ENCODE measurements around the gene PSMA8.

DNA sequence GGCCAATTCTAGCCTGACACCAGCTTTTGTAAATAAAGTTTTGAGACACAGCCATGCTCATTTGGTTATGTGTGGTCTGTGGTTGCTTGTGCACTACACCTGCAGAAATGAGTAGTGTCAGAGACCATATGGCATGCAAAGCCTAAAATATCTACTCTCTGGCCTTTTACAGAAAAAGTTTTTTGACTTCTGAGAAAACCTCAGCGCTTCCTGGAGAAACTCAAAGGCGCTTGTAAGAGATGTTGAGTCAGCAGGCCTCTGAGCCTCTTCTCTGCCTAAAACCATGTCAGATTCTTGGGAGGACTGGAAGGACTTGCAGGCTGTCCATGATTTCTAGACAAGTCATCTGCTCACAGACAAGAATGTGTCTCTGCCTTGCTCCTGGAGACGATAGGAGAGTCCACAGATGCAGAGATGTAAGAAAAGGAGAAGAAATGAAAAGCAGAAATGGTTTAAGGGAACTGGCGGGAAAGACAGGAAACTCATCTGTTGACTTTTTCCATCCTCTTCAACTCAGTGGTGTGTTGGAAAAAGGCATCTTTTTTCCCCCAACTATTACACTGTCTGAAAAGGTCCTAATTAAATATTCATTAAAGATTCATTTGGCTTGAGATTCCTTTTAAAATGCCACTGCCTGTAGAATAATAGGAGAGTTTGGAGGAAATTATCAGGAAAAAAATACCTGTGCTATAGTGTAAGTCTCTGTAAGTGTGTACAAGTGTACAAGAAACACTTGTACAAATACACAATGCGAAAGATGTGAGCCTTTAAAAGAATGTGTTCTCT lies 5.3 kb downstream of the TTC39C start:
- PRO-cap, 6 experiments = no peak in any of the 6 experiments
- RAMPAGE, long total RNA, 2 experiments = no peak in any of the 2 experiments
- RRBS = no CpG with 5 or more reads among the region's 5 CpGs

- PRO-cap, 6 experiments = peak in 3 of 6 experiments; most common plus-strand start chr18:24632850 (in 2)
- RAMPAGE, long total RNA, 2 experiments = no peak in any of the 2 experiments
- RRBS = no CpG with 5 or more reads among the region's 6 CpGs
These were observed 172.2 kb downstream of the HRH4 start for GRCh38 chr18:24632701-24633043.

GRCh38 chr18:25284304-25284700 lies 67.7 kb downstream of the ZNF521 start:
- PRO-cap, 6 experiments = peak in 2 of 6 experiments; most common plus-strand start chr18:25284514 (in 1); most common minus-strand start chr18:25284408 (in 1)
- RAMPAGE, long total RNA, 2 experiments = no peak in any of the 2 experiments
- RRBS = no CpG with 5 or more reads among the region's 7 CpGs

DNA sequence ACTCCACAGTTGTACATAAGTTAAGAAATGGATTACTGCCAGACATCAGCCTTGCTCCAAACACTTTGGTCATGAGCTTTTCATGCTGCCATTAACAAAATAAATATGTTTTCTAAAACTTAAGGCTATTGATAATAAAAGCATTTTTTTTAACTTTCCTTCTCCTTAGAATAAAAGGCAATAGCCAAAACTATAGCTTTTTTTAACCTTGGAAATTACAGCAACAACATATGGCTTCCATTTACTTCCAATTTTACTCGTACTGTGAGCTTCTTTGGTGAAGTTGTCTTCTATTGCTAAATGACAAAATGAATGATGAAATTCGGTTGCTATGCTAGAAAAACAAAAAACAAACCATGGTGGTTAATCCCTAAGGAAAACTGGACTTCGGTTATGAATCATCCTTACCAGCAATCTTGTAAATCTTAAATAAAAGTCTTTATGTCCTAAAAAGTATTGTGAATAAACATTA lies 63.1 kb downstream of the ZNF521 start:
- PRO-cap, 6 experiments = peak in 2 of 6 experiments; most common minus-strand start position 266 of the sequence (in 2)
- RAMPAGE, long total RNA, 2 experiments = no peak in any of the 2 experiments
- RRBS = no CpG with 5 or more reads among the region's 3 CpGs

GRCh38 chr18:25711577-25711777 lies 359.5 kb upstream of the ZNF521 start:
- PRO-cap, 6 experiments = no peak in any of the 6 experiments
- RAMPAGE, long total RNA, 2 experiments = no peak in any of the 2 experiments

GRCh38 chr18:26133439-26134143 lies at the start of gene PSMA8:
Gene PSMA8 (plus strand): TSS chr18:26133869.
- PRO-cap, 6 experiments = no peak in any of the 6 experiments
- RAMPAGE, long total RNA, 2 experiments = no peak in any of the 2 experiments
- RRBS = 26% methylated on average over 4 of the region's 40 CpGs

DNA sequence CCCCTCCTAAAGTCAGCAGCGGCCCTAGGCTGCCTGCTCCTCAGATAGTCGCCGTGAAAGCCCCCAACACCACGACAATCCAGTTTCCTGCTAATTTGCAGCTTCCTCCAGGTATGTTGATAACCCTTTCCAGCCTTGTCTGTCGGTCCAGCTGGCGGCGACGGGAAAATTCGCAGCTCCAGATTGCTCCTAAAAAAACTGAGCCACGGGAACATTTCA lies 830 bp downstream of the TAF4B start:
- PRO-cap, 6 experiments = no peak in any of the 6 experiments
- RAMPAGE, long total RNA, 2 experiments = no peak in any of the 2 experiments
- RRBS = no CpG with 5 or more reads among the region's 10 CpGs

DNA sequence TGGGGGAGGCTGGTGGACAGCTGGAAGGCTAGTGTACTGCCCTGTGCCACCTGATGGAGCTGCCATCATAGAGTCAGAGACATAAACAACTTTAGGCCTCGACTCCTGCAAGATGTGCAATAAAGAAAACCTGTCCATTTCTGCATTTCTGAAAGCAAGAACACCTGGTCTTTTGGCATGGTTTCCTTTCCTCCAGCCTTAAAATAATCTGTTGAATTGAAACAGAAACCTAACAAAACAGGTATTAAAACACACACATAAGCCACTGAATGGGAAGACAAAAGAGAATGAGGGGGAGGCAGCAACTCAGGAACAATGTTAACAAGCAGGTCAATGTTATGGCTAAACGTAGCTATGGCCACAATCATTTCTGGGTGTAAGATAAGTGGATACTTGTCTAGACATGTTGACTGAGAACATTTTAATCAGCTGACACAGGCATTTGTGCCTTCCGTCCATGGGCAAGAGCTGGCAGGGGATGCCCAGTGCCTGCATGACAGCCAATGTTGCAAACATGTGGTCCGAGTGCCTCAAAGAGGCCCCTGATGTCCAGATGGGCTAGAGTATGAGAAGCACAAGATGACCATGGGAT lies 87.7 kb downstream of the KCTD1 start:
- PRO-cap, 6 experiments = no peak in any of the 6 experiments
- RAMPAGE, long total RNA, 2 experiments = no peak in any of the 2 experiments
- RRBS = no CpG with 5 or more reads among the region's 4 CpGs

- PRO-cap, 6 experiments = peak in 6 of 6 experiments; most common plus-strand start chr18:26548674 (in 3); most common minus-strand start chr18:26549183 (in 1)
- RAMPAGE, long total RNA, 2 experiments = start-site peak on the minus strand in 1 of 2 experiments, at chr18:26548967-26549093 at its widest, 5 reads per replicate
- RRBS = 2% methylated on average over 28 of the region's 63 CpGs
These were observed 411 bp upstream of the KCTD1 start for GRCh38 chr18:26548644-26549284.

DNA sequence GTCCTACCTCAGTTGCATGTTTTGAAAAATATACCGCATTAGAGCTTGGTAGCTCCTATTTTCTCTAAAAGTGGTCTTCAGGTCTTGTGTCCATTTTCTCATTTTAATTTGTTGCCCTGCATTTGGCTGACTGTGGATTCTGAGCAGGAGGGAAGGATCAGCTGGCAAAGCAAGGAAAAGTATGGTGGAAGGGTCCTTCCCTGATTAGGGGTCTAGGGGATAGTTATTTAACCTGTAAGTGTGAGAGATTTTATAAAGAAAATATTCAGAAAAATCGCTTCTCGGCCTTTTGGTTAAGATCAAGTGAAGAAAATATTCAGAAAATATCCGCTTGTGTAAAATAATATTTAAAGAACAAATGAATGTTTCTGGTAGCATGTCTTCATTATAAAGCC lies 149.5 kb upstream of the KCTD1 start:
- PRO-cap, 6 experiments = peak in 1 of 6 experiments; most common plus-strand start position 274 of the sequence (in 1)
- RAMPAGE, long total RNA, 2 experiments = no peak in any of the 2 experiments
- RRBS = no CpG with 5 or more reads among the region's 4 CpGs

DNA sequence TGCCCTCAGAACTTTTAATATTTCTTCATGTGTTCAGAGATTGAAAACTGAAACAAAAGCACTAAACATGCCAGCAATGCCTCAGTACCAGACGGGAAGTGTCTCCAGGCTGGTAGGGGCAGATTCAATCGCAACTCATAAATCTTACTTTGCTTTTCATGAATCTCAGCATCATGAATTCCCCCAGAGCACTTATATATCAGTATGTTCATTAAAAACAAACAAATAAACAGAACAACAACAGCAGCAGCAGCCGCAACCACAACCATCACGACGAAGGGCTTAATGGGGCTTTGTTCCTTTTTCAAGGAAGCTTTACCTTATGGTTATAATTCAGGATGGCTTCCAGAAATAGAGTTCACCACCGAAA lies 3.0 kb upstream of the AQP4 start:
- PRO-cap, 6 experiments = no peak in any of the 6 experiments
- RAMPAGE, long total RNA, 2 experiments = no peak in any of the 2 experiments
- RRBS = no CpG with 5 or more reads among the region's 6 CpGs

DNA sequence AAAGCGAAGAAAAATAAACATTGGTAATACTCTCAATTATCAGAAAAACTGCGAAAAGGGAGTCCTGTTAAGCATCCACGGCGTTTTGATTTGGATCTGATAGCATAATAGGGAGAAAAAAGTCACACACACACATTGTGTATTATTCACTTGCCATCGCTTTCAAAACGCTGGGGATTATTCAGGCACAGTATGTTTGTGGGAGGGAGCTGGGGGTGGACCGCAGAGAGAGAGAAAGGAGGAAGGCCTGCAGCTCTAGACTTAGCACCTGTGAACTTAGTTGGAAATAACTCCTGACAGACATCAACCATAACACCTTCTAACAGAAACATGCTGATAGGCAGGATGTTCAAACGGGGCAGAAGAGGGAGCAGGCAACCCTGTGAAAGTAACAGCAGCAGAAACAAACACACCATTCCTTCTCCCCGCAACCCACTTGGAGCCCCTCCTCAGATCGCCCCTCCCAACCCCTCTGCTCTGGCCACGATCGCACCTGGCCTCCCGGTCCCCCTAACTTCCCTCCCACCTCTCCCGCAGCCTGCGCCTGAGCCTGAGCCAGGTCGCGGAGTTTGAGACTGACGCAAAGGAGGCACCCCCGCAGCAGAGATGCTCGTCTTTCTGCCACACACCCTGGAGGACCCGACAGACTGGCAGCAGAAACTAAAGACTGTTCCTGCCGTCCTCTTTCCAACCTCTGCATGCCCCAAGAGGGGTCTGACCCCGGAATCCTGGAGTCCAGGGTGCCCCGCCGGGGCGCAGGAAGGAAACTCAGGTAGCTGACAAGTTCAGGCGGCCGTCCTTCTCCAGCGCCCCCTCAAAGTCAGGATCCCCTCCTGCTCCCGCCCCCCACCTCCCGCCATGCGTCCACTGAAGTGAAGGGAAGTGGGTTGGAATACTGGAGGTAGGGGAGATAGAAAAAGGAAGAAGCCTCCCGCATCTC lies 782 bp downstream of the CHST9 start:
- PRO-cap, 6 experiments = peak in 1 of 6 experiments; most common plus-strand start position 352 of the sequence (in 1)
- RAMPAGE, long total RNA, 2 experiments = no peak in any of the 2 experiments
- RRBS = no CpG with 5 or more reads among the region's 33 CpGs

DNA sequence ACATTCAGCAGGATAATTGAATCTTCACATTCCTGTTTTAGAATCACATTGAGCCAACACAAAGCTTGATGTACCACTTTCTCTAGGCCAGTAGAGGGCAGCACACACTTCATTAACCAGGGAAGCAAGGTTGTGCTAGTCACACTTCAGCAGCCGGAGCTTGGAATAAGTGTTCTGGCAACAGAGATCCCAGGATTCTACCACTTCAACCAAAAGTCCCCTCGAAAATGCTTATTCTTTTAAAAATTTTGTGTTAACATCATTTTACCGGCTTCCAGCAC lies 420.2 kb upstream of the CHST9 start:
- PRO-cap, 6 experiments = no peak in any of the 6 experiments
- RAMPAGE, long total RNA, 2 experiments = no peak in any of the 2 experiments
- RRBS = 6% methylated on average over 2 of the region's 3 CpGs

- PRO-cap, 6 experiments = no peak in any of the 6 experiments
- RAMPAGE, long total RNA, 2 experiments = no peak in any of the 2 experiments
- RRBS = no CpG with 5 or more reads among the region's 4 CpGs
These were observed 225.6 kb downstream of the CDH2 start for GRCh38 chr18:27951052-27952000.

GRCh38 chr18:27984940-27985338 lies 192.0 kb downstream of the CDH2 start:
- PRO-cap, 6 experiments = no peak in any of the 6 experiments
- RAMPAGE, long total RNA, 2 experiments = start-site peak on the minus strand in 1 of 2 experiments, at chr18:27985075-27985160 at its widest, 291 reads per replicate
- RRBS = no CpG with 5 or more reads among the region's 6 CpGs

- PRO-cap, 6 experiments = no peak in any of the 6 experiments
- RAMPAGE, long total RNA, 2 experiments = no peak in any of the 2 experiments
- RRBS = no CpG with 5 or more reads among the region's 1 CpG
These were observed 113.8 kb downstream of the CDH2 start for GRCh38 chr18:28063184-28063497.

DNA sequence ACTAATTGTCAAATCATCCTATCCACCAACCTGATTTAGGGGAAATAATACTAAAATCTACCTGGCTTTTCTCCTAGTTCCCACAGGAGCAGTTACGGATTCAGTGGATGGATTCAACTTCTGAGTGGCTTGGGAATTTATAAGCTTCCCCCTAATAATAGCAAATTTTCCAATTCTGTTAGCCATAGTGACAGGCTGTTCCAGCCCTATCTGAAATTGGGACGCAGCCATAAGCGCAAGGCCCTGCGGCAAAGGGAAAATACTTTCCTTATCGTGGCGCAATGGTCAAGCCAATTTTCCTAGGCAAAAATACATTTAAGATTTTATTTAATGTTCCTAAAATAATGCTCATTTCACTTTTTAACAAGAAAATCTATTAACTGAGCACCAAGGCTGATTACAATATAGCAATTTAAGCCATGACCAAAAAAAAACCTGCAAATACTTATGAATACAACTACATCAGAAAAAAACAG lies 49.7 kb downstream of the CDH2 start:
- PRO-cap, 6 experiments = peak in 2 of 6 experiments; most common minus-strand start position 113 of the sequence (in 2)
- RAMPAGE, long total RNA, 2 experiments = no peak in any of the 2 experiments
- RRBS = no CpG with 5 or more reads among the region's 6 CpGs

DNA sequence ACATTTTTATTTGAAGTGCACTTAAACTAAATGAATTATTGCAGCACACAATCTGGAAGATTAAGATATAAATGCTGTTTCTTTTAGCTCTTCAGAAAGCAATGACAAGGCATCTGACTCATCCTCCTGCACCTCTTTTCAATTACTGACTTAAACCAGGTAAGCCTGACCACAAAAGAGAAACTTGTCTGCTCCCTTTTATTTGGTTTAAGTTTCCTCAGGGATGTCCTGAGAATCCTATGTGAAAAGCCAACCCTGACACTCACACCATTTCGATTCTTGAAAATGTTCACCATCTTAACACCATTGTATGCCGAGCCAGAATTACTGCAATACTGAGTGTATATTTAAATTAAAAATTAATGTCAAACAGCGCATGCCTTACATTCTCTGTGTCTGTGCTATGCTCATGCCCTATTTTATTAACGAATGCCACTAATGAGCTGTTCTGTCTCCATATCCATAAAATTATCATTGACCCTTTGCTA lies 859 bp upstream of the DSC2 start:
- PRO-cap, 6 experiments = no peak in any of the 6 experiments
- RAMPAGE, long total RNA, 2 experiments = no peak in any of the 2 experiments
- RRBS = no CpG with 5 or more reads among the region's 4 CpGs

- PRO-cap, 6 experiments = peak in 1 of 6 experiments; most common plus-strand start chr18:31225883 (in 1); most common minus-strand start chr18:31225813 (in 1)
- RAMPAGE, long total RNA, 2 experiments = no peak in any of the 2 experiments
- RRBS = no CpG with 5 or more reads among the region's 6 CpGs
These were observed 63.1 kb upstream of the DSC1 start for GRCh38 chr18:31225645-31226282.

- PRO-cap, 6 experiments = no peak in any of the 6 experiments
- RAMPAGE, long total RNA, 2 experiments = no peak in any of the 2 experiments
- RRBS = no CpG with 5 or more reads among the region's 2 CpGs
These were observed 7.6 kb upstream of the DSG2 start for GRCh38 chr18:31490325-31490876.

All from heart left ventricle (tissue), 7 donors.